Right common carotid artery plus branches (tissue), 1 donor: ENCODE measurements around the genes EMP2, NUBP1 and PRM3.

DNA sequence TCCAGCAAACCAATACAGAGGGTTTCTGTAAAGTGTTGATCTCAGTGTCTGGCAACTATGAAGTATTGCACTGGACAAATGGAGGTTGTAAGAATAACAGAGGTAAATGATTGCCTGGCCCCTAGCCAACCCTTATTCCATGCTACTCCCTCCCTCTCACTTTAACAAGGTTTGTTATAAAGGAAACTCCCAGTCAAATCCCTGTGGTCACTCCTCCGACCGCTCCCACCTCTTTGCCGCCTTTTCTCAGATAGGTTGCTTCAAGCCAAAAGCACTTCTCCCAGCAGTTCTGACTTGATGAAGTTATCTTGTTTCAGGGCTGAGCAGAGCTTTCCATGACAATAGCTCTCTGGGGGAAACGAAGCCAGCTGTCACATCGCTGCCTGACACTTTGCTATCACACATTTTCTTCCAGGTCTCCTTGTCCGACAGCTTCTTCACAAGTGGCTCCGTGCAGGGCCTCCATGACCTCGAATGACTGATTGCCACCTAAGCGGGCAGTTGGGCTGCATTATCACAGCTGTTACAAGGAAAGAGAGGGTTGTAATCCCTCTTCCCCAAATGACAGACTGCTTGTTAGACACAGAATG is 278.6 kb downstream of the HAPSTR1 start:
- PRO-cap = no peak

DNA sequence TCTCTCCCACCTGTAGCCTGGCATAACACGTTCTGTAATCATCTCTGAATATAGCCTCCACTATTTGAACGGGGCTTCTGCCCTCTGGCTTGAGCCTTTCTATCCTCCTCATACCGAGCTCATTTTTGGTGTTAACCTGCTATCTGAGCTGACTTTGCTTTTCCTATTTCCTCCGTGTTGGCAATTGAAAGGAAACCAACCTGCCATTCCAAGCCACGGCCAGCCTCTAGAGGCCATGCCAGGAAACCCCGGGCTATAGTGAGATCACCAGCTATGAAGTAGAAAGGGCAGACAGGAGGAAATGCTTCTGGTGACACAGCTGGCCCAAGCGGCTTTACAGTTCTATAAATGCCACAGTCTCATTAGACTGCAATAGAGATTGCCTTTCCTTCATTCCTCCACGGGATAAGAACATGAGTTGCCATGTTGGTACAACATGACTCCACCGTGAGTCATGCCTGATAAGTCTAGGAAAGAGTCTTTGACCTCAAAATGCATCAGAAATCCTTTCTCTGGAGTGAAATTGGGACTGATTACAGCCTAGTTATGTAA is 385.0 kb downstream of the GRIN2A start:
- PRO-cap = no peak

GRCh38 chr16:10517797-10518177 is 62.6 kb downstream of the EMP2 start:
- PRO-cap = no peak

DNA sequence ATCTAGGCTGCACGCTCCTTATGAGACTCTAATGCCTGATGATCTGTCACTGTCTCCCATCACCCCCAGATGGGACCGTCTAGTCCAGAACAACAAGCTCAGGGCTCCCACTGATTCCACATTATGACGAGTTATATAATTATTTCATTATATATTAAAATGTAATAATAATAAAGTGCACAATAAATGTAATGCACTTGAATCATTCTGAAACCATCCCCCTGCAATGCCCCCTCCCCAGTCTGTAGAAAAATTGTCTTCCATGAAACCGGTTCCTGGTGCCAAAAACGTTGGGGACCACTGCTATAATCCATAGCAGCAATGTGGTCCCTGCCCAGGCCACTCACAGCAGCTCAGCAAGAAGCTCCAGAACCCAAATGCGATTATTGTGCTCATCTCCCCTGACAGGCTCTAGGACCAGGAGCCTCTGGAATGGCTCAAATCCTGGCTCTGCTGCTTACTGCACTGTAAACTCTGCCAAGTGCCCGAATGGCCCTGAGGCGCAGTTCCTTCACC is 34.8 kb downstream of the EMP2 start:
- PRO-cap = no peak

- PRO-cap = no peak
These were observed 15.3 kb downstream of the EMP2 start for GRCh38 chr16:10565103-10565553.

- PRO-cap = bidirectional peak, plus-strand start at chr16:10580781, minus-strand start at chr16:10580624; bidirectional peak, plus-strand start at chr16:10580858, minus-strand start at chr16:10580842
These were observed at the start of gene EMP2 for GRCh38 chr16:10580441-10581200. TSS of gene EMP2 (minus strand) at chr16:10580598.

DNA sequence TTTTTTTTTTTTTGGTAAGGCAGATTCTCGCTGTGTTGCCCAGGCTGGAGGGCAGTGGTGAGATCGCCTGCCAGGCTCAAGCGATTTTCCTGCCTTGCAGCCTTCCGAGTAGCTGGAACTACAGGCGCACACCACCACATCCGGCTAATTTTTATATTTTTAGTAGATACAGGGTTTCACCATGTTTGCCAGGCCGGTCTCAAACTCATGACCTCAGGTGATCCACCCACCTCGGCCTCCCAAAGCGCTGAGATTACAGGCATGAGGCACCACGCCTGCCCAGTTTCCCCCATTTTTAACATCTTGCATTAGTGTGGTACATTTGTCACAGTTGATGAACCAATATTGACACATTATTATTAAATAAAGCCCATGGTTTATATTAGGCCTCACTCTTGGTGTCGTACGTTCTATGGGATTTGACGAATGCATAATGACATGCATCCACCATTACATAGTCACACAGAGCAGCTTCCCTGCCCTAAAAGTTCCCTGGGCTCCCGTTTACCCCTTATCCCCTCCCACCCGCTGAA is 6.2 kb upstream of the NUBP1 start:
- PRO-cap = no peak

- PRO-cap = bidirectional peak, plus-strand start at chr16:10743852, minus-strand start at chr16:10743733; bidirectional peak, plus-strand start at chr16:10744307, minus-strand start at chr16:10744071
These were observed at the start of gene NUBP1 for GRCh38 chr16:10743484-10744446. TSS of gene NUBP1 (plus strand) at chr16:10743842.

DNA sequence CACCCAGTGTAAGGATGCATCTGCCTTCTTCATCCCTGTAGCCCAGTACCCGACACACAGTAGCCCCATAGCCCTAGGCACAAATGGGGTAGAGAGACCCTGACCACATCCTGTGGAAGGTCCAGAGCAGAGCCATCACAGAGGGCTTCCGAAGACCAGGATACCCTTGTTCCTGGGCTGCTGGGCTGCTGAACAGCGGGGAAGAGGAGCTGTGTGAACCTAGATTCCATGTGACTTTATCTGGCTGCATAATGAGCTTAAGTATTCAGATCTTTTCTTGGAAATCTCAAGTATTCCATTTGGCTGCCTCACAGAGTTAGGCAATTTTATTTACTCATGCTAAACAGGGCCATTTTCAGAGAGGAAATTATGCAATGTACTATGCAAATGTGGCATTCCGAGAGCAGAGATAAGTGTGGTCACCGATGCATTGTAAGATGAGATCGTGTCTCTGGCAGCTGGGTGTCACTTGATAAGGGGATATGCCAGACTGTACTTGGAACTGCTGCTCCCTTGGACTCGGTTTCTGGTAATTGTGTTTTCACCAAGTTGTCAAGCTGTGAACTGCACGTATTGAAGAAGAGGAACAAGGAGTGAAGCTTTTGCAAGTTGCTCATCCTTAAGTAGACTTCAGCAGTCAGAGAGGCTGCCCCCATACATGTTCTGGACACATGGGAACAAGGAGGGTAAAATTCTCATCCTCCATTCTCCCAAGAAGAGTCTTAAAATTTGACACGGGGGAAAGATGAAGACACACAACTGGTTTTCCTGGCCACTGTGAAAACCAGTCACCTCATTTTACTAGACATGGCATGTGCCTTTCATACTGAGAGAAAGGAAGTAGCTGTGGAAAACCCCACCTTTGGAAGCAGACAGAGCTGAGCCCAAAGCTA is 151.0 kb downstream of the SOCS1 start:
- PRO-cap = no peak

DNA sequence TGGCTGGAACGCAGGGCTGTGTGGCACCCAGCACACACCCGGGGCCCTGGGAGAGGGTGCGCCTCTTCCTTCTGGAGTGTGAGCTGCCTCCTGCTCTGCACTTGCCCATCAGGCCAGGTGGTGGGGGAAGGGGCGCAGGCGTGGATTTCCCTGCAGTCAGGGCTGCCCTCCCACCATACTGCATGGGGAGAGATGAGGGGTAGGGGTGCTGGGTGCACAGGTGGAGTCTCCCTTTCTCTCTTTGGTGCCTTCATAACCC is 42.5 kb downstream of the SOCS1 start:
- PRO-cap = no peak

DNA sequence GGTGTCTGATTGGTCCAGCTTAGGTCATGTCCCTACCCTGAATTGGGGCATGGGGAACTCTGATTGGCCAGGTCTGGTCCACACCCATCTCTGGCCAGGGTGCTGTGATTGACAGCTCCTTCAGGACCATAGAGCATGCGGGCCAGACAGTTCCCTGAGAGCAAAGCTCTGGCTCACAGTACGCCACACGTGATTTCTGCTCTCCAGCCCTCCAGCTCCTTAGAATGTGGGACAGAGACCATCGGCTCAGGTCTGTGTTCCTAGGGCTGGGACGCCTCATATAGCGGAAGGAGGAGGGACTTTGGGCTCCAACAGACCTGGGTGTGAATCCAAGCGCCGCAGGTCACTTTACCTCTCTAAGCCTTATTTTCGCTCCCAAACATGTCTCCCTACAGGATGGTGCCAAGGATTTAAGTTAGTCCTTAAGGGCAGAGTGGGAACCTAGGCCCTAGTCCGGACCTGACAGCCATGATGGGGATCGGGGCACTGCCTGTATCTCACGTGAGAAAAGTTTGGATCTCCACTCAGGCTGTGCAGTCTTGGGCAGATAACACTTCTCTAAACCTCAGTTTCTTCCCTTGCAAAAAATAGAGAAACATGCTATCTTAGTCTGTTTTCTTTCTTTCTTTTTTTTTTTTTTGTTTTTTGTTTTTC is 17.2 kb downstream of the SOCS1 start:
- PRO-cap = no peak

DNA sequence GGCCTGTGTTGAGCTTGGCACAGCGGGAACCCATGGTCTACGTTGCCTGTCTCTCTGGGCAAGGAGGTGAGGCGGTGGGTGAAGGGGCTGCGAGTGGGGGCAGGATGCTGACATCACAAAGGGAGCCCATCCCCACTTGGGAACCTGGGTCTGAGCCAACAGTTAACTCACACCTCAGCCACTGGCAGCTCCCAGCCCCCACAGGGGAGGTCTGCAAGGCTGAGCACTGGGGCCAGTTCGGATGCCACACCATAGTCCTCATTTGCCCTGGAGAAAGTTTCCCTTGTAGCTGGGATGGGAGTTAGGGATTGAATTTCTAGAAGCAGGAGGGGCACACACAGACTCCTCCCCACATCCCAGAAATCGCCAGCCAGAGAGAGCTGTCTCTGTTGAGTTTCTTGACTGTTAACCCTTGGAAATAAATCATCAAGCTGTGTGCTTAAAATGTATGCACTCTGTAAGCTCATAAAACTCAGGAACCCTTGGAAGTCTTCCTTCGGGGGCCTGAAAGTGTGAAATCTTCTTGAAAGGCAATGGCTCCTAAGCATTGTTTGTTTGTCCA is at the start of gene PRM3:
PRM3 (minus strand) TSS at position 68 of the 562 bp plus-strand sequence.
- PRO-cap = no peak

- PRO-cap = no peak
These were observed 11.7 kb upstream of the ENSG00000188897 start for GRCh38 chr16:11538634-11539172.

- PRO-cap = no peak
These were observed 25.6 kb upstream of the LITAF start for GRCh38 chr16:11612046-11613067.

DNA sequence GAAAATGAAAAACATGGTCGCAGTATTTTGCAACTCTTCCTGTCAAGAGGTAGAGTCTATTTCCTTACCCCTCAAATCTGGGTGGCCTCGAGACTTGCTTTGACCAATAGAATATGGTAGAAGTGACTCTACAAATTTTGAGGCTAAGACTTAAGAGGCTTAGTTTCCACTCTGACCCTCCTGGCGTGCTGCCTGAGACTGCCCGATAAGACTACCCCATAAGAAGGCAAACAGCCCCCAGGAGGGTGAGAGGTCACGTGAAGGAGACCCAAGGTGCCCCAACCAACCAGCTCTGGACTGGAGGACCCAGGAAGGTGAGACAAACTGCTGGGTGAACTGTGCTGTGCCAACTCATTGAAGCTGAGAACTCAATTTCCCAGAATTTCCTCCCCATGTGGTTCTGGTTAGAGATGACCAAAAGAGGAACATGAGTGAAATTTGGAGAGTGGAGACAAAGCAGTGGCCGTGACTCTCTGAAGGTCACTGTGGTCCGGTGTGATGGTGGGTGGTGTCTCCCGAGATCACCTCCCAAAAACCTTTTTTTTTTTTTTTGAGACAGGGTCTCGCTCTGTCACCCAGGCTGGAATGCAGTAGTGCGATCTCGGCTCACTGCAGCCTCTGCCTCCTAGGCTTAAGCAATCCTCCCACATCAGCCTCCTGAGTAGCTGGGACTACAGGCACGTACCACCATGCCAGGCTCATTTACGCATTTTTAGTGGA is 38.2 kb upstream of the LITAF start:
- PRO-cap = no peak

DNA sequence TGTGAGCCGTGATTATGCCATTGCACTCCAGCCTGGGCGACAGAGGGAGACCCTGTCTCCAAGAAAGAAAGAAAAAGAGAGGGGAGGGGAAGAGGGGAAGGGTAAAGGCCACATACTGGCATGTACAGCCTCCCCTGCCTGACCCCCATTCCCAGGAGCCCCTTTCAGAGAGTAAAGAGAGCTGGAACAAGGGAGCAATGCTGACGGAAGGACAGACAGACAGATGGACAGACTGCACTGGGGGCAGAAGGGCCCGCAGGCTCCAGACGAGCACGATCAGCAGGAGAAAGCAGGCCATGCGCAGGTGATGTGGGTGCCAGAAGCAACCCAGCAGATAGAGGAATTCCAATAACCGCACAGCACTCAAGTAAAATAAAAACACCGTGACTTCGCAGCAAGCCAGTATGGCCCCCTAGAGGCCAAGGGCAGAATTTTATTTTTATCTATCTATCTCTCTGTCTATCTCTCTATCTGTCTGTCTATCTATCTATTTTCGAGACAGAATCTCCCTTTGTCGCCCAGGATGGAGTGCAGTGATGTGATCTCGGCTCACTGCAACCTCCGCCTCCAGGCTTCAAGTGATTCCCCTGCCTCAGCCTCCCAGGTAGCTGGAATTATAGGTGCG is 27.0 kb upstream of the SNN start:
- PRO-cap = no peak

GRCh38 chr16:11670167-11670800 is 2.0 kb downstream of the SNN start:
- PRO-cap = no peak

DNA sequence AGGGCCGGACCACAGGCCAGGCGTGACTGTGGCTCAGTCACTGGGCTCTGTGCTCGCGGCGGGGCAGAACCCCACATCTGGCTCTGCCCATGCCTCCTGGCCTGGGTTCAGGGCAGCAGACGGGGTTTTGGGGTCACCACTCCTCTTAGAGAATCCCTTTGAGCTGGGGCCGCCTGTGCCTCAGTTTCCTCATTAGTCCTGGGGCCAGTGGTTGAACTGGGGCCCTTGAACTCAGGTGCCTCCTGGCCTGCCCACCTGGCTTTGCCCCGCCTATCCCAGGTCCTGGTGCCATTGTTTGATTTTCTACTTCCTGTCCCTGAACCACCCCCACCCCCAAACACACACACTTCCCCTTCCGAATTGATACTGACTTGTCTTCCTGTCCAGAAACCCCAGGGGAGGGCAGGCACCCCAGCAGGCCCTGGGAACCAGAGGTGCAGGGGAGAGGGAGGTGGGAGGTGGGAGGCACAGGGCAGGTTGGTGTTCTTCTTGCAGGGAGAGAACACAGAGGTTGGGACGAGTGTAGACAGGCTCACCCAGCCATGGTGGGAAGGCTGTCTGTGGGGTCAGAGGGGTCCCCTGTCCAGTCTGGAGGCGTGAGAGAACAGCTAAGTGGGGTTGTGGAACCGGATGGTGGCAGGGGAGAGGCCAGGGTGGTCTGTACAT is 4.5 kb downstream of the SNN start:
- PRO-cap = no peak

- PRO-cap = no peak
These were observed 5.7 kb downstream of the SNN start for GRCh38 chr16:11673812-11674487.

DNA sequence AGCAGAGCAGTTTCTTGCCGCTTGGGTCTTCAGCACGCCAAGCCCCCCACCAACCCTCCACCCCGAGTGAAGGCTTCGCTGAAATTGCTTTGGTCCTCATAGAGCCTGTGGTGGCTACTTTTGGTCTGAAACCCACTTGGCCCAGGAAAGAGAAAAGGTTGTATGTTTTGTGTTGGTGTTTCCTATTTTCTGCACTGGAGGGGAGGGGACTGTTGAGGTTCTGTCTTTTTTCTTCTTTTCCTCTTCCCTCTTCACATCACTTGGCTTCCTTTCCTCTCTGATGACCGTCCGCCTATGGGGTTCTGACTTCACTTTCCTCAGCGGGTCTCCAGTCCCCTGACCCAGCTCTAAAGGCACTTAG is 8.8 kb downstream of the SNN start:
- PRO-cap = no peak